ENCODE measurements around a stretch of chr2.

GRCh38 chr2:215903236-215903679 lies 110.1 kb downstream of the MREG start:
- CAGE, long polyA plus RNA: no peak
- RRBS: no CpG with 5 or more reads among the region's 1 CpG

DNA sequence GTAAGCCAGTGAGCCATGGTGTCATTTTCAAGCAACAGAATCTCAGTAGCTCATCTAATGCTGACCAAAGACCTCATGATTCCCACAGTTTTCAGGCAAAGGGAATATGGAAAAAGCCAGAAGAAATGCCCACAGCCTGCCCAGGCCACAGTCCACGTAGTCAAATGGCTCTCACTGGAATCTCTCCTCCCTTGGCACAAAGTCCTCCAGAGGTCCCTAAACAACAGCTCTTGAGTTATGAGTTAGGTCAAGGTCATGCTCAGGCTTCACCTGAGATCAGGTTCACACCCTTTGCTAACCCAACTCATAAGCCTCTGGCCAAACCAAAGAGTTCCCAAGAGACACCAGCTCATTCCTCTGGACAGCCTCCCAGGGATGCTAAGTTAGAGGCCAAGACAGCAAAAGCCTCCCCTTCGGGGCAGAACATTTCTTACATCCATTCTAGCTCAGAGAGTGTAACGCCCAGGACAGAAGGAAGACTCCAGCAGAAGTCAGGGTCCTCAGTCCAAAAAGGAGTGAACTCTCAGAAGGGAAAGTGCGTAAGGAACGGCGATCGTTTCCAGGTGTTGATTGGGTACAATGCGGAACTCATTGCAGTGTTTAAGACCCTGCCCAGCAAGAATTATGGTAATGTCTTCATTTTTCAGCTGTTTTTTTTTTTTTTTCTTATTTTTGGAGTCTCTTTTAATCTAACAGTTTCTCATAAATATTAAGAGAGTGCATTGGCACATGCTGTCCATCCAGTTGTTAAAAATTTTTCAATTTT lies 2.8 kb downstream of the SMARCAL1 start:
- CAGE, long polyA plus RNA: no peak
- RRBS: no CpG with 5 or more reads among the region's 8 CpGs

DNA sequence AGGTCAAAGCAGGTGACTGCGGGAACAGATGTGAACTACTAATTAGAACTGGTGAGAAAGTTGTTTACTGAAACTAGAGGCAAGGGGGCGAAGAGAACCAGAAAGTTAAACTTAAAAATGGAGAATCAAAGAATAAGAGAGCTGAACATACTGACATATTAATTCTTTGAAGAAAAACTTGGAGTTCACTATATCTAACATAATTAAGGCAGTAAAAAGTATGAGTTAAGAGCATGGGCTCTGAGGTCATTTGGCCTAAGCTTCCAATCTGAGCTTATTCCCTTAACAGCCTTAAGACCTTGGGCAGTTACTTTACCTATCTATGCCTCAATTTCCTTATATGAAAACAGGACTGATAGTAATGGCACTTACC lies 66.9 kb downstream of the RPL37A start:
- CAGE, long polyA plus RNA: no peak
- RRBS: no CpG with 5 or more reads among the region's 2 CpGs

DNA sequence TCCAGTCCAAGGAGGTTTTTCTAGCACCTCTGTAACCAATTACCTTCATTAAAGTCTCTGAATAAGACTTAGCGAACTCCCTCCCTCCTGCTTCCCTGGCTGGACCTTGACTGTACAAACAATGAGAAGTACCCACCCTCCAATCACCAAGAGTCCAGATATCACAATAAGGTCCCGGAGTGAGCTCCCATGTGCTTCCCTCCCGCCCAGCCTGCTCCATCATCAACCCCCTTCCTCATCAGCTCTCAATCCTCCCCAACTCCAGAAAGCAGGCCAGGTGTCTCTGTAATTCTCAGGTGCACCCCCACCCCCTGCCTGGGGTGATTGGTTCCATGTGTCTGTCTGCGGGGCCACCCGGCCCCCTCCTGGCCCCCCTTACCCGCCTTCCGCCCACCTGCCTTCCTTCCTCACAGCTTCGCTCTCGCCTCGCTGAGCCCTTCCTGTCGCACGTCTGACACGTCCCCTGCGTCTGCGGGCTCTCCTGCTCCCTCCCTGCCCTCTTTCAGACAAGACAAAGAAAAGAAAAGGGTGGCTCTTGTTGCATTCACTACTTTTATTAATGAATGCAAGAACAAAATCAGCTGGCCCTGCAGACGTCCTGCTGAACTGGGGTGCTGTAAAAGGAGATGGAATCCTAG lies 26.6 kb upstream of the IGFBP2 start:
- CAGE, long polyA plus RNA: no peak
- RRBS: no CpG with 5 or more reads among the region's 16 CpGs

GRCh38 chr2:216659305-216659878 lies 26.2 kb downstream of the IGFBP2 start:
- CAGE, long polyA plus RNA: no peak
- RRBS: no CpG with 5 or more reads among the region's 10 CpGs

GRCh38 chr2:216673264-216673985 lies 21.9 kb downstream of the IGFBP5 start:
- CAGE, long polyA plus RNA: no peak
- RRBS: no CpG with 5 or more reads among the region's 13 CpGs

GRCh38 chr2:216694928-216695172 lies 499 bp downstream of the IGFBP5 start:
- CAGE, long polyA plus RNA: no peak
- RRBS: no CpG with 5 or more reads among the region's 9 CpGs

GRCh38 chr2:216792000-216792570 lies 67.8 kb downstream of the TNP1 start:
- CAGE, long polyA plus RNA: no peak
- RRBS: no CpG with 5 or more reads among the region's 5 CpGs

GRCh38 chr2:216807673-216808342 lies 52.1 kb downstream of the TNP1 start:
- CAGE, long polyA plus RNA: no peak
- RRBS: no CpG with 5 or more reads among the region's 8 CpGs

DNA sequence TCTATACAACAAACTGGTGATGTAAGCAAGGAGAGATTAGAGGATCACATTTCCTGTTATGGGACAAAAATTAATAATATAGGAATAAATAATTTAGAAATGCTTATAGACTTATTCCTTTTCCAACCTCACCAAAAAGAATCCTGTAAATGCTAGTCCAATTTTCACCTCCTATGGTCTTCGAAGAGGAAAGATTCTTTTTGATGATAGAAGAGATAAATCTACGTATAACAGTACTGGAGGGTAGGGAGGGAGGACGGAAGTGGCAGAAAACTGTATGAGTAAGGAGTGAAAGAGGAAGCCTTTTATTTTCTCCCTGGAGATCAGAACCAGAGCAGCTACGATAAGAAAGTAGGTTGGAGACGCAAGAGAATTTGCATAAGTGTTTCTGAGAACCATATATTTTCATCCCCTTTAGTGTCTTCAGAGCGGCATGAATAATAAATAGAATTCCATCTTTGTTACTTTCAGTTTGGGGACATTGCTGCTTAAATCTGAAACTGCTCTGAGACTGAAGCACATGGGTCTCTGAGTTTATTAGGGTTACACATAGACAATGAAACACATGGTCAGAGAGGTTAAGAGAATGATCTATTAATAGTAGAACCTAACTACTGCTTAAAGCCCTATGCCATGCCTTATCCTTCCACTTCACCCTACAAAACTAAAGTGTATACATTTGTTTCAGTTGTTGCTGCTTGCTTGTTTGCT lies 230.1 kb upstream of the TNP1 start:
- CAGE, long polyA plus RNA: no peak
- RRBS: no CpG with 5 or more reads among the region's 6 CpGs

GRCh38 chr2:217387821-217388458 lies 528.1 kb upstream of the TNP1 start:
- CAGE, long polyA plus RNA: no peak
- RRBS: no CpG with 5 or more reads among the region's 5 CpGs

- CAGE, long polyA plus RNA: no peak
- RRBS: no CpG with 5 or more reads among the region's 5 CpGs
Measured at GRCh38 chr2:217789361-217789623, 213.5 kb downstream of the TNS1 start.

- CAGE, long polyA plus RNA: no peak
- RRBS: 80% methylated on average over 4 of the region's 14 CpGs
Measured at GRCh38 chr2:217798773-217799630, 203.8 kb downstream of the TNS1 start.

GRCh38 chr2:217827254-217828323 lies 175.2 kb downstream of the TNS1 start:
- CAGE, long polyA plus RNA: no peak
- RRBS: no CpG with 5 or more reads among the region's 17 CpGs

DNA sequence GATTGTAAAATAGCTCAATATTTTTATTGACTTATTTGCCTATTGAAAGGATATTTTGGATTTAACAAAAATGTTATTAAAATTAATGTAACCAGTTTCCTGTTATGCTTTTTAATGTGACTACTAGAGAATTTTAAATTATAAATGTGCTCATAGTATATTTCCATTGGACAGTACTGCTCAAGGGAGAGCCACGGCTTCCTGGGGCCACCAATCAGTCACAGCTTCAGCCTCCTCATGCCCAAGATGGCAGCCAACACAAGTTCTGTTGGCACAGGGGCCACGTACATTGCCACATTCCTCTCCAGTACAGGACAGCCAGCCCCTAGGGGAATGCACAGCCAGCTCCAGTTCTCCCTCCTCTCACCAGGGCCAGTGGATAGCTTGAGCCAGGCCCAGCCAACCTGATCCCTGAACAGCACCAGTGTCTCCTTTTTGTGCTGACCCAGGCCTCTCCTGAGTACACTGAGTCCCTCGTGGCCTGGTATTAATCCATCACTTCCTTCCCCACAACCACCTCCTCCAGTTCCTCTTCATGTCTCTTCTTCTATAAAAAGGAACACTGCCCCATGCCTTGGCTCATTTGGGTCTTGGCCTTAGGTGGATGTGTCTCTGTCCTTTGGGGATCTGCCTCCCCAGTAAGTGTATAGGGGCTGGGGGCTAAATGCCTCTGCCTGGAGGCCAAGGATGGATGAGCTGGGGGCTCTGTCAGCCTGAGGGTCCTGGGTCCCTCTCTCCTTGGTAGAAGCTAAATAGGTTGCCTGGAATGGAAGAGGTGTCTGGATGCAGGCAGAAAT lies 168.7 kb downstream of the TNS1 start:
- CAGE, long polyA plus RNA: no peak
- RRBS: no CpG with 5 or more reads among the region's 3 CpGs

DNA sequence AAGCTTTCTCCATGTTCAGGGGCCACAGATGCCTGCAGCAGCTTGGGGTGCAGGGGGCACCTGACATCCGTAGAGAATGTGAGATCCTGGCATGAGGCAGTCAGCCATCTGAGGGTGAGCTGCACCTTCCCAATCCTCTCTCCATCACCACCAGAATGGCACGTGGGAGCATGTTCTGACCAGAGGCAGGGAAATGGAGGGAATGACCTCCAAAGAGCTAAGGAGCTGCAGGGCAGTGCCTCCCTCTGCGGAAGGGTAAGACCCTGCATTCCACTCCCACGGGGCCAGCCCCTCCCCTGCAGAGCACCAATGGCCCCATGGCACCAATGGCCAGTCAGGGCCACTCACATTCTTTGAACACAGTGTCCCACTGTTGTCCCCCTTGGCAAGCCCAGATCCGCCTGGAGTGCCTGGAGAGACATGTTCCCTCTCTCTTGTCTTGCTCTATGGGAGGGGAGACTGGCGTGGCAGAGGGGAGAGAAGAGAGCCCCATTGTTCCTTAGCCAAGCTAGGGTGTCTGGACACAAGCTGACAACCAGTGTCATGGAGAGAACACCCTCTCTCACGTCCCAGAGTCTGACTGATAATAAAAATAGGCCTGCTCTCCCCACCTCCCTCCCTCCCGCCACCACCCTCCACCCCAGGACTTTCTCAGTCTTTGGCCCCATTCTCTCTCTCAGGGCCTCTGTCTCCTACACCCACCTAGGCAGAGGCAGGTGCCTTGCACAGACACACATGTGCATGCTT lies 164.3 kb downstream of the TNS1 start:
- CAGE, long polyA plus RNA: no peak
- RRBS: no CpG with 5 or more reads among the region's 8 CpGs

GRCh38 chr2:217865984-217867044 lies 136.5 kb downstream of the TNS1 start:
- CAGE, long polyA plus RNA: no peak
- RRBS: no CpG with 5 or more reads among the region's 5 CpGs

GRCh38 chr2:217889431-217889782 lies 113.4 kb downstream of the TNS1 start:
- CAGE, long polyA plus RNA: no peak
- RRBS: no CpG with 5 or more reads among the region's 4 CpGs

- CAGE, long polyA plus RNA: start-site peak on the minus strand at chr2:217901848-217902048, 122 and 67 reads in 2 replicates
- RRBS: no CpG with 5 or more reads among the region's 11 CpGs
Measured at GRCh38 chr2:217901631-217902459, 101.0 kb downstream of the TNS1 start.

DNA sequence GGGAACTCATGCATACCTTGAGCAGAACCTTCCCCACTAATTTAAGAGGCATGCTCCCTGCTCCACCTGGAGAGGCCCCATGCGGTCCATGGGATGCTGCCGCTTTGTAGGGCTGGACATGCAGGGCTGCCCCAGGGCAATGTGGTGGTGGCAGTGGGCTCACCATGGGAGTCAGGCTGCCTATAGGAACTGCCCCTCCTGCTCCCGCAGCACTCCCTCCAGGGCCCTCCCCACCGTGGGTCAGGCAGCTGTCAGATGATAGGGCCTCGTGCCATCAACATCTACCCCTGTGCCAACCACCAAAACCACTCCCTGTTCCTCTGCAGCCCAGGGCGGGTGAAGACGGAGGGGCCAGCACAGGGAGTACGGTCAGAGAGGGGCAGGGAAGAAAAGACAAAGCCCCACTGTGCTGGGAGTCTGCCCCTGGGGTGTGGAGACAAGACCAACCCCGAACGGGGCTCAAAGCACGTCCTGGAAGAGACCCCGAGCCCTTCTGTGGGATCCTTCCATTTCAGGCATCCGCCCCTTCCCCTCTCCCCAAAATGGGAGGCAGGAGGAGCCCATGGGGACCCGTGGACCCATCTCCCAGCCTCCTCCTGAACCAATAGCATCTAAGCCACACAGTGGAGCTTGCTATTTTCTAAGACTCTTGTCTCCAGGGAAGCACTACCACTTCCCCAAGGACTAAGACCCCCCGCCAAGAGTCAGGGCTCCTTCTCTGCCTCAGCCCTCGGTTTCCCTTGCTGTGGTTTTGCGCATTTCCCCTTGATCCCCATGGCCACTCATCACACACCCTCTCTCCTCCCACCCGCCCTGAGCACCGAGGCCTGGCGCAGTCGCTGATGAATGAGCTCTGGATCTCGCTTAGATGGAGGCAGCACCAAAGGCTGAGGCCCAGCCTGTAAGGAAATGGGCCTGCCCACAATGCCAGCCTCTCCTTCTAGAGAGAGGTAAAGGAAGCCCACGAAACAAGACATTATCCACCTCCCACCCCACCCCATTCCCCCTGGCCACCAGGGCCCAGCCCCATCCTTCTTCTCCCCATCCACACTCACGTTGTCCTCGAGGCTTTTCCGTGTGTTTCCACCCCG lies 97.2 kb downstream of the TNS1 start:
- CAGE, long polyA plus RNA: no peak
- RRBS: no CpG with 5 or more reads among the region's 27 CpGs